ENCODE results near the genes ART3 and CCDC158.

- PRO-cap, result no peak
Measured at GRCh38 chr4:75643707-75644735, 13.7 kb upstream of the CDKL2 start.

DNA sequence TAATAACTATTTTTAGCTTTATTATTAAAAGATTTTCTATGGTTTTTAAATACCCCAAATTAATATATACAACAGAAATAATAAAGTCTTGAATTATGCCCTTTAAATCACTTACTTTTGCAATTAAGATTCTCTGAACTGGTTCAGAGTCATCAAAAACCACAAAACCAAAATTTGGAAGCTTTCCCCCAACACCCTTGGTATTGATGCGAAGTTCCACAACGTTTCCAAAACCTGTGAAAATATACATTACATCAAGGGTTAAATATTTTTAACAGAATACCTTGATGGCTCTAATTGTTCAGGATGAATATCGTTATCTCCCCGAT is 15.9 kb upstream of the CDKL2 start:
- PRO-cap, result no peak

DNA sequence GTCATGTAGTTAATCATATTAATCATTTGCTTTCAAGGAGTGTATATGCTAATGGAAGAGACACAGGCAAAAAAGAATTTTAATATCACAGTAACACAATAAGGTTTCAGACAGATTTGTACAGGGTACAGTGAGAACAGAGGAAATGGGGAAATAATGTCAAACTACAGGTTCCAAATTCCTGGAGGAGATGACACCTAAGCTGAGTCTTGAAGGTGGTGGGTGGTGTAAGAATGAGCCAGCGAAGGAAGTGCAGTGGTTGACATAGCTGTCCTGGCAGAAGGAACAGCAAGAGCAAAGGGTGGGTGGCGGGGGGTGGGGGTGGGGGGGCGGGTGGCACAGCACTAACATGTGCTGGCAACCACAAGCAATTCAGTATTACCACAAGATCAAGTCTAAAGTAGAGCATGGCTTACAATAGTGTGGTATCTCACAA is 13.1 kb upstream of the G3BP2 start:
- PRO-cap, result no peak

DNA sequence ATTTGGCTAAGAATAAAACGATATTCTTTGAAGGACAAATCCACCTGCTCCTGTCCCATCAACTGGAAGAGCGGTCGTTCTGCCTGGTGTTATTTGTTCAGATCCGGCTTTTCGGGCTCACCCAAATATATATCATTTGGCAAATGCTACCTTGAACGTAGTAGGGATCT is 878 bp downstream of the USO1 start:
- PRO-cap, result no peak

- PRO-cap, result no peak
Measured at GRCh38 chr4:75841688-75842482, 60.4 kb downstream of the PPEF2 start.

GRCh38 chr4:75886256-75886763 is 15.9 kb downstream of the PPEF2 start:
- PRO-cap, result no peak

GRCh38 chr4:75919891-75920315 is 17.7 kb upstream of the PPEF2 start:
- PRO-cap, result no peak

- PRO-cap, result no peak
Measured at GRCh38 chr4:76010805-76011439, 3.6 kb upstream of the CXCL9 start.

DNA sequence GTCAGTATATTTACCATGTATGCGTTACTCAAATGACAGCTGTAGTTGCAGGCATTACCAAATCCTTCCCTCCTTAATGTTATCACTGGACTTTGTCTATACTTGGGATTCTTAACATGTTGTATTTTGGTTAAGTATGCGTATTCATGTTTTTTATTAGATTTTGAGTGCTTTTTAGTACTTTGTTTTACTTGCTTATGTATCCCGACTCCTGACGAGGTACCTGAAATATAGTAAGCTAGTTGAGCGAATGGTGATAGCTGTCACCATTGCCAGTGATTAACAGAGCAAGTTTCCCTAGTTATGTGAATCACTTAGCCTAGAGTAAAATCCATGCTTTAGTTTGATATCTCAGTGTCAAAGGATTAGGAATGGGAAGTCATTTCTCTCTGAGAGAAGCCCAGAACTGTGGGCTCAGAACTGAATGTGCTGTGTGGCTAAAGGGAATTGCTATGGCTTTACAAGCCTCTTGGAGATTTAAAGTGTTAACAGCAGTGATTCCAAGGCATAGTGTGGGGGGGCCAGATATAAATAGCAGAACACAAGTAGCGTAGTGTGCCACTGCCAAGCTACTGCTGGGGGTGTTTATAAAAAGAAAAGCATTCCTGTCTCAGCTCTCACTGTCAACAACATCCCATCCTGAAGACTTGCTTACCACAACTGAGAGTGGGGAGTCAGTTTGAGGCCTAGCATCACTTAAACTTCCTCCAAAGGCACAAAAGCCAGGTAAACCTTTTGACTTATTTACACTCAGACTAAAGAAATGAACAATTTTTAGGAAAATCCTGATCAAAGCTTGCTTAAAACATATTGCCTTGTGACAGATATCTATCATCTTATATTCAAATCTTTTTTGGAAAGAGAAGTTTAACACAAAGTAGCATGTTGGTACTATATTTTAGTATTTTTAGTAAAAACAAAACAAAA is at the start of gene ART3:
Gene ART3, plus strand, starts transcription at position 616 of the 927 bp plus-strand sequence.
- PRO-cap, result no peak

GRCh38 chr4:76160672-76161320 is 12.6 kb upstream of the NUP54 start:
- PRO-cap, result no peak

- PRO-cap, result no peak
Measured at GRCh38 chr4:76179494-76180248, 31.5 kb upstream of the NUP54 start.

- PRO-cap, result no peak
Measured at GRCh38 chr4:76198460-76199169, 15.0 kb downstream of the SCARB2 start.

- PRO-cap, result no peak
Measured at GRCh38 chr4:76199609-76200185, 13.9 kb downstream of the SCARB2 start.

- PRO-cap, result no peak
Measured at GRCh38 chr4:76272493-76273097, 21.1 kb downstream of the FAM47E start.

DNA sequence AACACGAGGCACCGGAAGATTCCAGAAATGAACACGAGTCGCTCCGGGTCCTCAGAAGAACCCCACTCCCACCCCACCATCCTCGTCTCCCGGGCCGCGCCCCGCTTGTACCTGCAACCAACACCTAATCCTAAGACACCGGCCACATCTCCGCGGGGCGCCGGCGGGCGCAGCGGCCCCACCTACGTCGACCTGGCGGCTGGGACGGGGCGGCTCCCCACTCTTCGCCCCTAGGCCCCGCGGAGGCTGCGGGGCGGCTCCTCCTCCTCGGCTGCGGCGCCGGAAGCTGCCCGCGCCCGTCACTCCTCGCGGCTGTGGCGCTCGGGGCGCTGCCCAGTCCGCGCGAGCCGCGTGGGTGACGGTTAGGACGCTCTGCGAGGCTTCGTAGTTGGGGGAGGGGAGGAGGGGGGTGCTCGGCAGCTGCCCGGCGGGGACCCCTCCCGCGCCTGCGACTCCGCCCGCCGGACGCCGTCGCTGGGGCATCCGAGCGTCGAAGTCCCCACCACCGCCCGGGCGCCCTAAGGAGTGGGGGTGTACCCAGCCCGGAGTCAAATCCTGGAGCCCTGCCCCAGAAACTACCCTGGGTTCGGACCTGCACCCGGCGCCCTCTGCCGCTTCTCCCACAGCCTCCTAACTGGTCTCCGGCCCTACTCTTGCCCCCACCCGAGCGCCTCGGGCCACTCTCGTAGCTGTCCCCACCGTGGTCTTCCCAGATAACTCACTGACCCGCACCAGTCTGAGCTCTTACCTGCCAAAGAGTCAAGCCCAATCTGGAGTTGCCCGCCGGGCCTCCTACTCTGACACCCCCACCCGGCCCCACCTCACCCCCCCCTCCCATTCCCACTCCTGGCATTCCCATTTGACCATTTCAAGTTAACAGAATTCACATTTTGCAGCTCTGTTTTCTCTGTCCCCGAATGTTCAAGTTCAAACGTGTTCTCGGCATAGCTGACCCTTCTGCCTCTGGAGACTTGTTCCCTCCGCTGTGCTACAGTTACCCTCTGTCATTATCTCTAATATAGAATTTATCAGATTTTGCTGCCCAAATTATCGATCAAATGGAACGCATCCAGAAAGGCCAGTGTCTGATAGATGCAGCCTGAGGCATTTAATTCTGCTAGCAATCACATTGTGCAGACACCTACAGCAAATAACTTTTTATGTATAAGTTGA is at the start of gene CCDC158:
Gene CCDC158, minus strand, starts transcription at position 288 of the 1,173 bp plus-strand sequence.
- PRO-cap, result no peak

DNA sequence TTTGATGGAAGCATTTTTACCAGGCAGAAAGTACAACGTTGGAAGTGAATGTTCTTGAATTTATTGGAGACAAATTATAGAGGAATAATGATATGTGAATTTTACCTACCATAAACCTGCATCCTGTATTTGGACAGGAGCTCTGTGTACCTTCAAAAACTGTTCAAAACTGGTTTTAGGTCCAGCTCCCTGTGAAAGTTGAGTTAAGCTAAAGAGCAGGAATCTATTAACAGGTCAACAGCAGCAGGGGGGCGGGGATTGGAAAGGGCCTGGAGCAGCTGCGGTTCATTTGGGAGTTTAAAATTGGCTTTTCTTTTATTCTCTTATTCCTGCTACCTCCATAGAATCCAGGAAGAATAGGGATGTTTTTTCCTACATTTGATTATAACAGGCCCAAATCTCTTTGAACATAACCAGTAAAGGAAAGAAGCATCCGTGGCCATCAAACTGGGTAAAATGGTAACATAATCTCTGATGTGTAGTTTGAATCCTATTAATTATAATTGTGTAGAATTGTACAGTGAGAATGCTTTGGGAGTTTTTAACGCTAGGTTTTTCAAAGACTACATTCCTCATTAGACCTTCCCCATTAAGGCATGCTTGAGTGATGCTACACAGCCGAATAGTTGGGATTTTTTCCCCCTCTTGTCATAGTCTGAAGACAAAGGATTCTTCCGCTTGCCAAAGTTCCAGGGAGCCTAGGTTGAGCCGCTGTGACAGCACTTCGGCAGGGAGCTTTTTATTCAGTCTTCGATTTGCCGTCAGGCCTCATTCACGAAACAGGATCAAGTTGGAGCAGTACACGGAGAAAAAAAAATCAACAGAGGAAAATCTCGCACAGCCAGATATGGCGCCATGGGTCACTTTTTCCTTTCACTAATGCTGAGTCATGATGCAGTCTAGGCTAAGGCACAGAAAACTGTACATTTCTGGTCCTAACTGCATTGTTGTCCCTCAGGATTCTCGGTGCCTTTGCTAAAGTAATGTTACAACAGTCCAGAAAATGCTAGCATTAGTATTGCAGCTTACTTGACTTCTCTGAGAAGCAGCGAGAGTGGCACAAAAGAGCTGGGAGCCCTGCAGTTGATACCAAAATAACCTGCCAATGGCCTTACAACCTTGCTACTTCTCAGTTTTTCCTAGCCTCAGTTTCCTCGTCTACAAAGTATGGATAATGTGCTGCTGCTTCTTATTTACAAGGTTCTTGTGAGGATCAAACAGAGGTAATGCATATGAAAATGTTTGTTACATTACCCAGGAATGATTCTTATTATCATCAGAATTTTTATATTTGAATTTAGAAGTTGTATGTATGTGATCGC is 24.2 kb downstream of the SHROOM3 start:
- PRO-cap, result bidirectional peak, plus-strand start at position 246 of the sequence, minus-strand start at position 171 of the sequence; bidirectional peak, plus-strand start at position 771 of the sequence, minus-strand start at position 609 of the sequence

DNA sequence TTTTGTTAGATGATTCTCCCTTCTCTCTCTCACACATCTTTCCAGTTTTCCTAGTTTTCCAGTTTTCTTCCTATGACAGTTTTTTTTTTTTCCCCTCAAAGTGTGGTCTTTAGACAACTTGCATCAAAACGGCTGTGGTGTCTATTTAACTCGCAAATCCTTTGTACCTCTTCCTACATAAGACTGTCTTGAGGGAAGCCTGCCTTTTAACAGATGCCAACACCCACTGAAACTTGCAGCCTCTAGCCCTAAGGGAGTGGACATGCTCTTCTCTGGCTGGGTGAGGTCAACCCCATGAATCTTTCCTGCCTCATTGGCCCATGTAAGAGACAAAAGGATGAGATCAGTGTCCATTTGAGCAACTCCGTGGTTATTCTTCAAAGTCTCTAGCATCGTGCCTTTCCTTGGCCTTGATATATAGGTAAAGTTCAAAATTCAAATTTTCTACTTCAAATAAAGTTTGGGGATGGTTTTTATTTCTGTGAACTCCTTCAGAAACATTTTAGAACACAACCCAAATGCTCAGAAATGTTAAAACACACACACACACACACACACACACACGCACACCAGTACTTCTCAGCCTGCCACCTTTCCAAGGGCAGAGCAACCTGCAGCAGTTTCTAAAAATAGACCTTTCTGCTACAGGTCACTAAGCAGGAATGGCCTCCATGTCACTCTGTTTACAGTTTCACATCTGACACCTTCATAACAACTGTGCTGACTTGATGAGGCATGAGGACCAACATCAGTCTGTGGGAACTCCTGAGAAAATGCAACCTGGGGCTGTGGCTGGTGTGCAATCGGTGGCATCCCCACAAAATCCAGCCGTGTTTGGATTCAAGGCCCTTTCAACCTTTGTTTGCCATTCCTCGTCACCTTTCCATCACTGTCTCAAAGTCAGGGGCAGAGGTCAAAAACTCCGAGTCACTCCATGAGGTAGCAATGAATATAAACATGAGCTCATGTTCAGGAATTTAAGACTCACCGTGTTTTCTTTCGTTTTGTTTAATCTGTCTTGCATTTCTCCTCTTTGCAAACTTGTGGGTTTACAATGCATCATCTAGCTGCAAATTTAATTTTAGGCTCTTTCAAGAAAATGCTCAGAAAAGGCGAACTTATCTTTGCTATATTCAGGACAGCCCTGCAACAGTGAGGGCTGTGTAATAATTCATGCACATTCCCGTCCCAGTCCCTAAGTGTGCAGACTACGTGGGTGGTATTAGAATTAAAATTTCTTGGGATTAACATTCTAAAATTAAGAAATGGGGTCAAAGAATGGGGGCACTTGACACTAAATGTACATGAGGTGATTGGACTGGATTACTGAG is 135.1 kb downstream of the SHROOM3 start:
- PRO-cap, result no peak

DNA sequence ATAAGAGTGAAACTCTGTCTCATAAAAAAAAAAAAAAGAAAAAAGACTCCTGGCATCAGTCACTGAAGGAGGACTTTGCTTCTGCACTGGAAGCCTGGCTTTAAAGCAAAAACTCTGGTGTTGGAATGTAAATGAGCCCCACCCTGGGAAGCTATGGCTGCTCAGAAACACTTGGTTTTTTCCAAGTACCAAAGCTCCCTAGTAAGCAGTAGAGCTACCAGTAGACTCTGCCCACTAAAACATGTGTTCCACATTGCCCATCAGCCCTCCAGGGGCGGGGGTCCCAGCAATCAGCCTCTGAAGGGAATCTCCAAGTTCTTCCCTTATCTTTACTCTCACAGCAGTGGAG is 154.4 kb downstream of the SHROOM3 start:
- PRO-cap, result no peak

- PRO-cap, result no peak
Measured at GRCh38 chr4:76688011-76688703, 209.8 kb downstream of the SOWAHB start.

GRCh38 chr4:76690251-76690738 is 207.6 kb downstream of the SOWAHB start:
- PRO-cap, result no peak